IMR-90 (cell line): ENCODE data around the gene DLL1.

DNA sequence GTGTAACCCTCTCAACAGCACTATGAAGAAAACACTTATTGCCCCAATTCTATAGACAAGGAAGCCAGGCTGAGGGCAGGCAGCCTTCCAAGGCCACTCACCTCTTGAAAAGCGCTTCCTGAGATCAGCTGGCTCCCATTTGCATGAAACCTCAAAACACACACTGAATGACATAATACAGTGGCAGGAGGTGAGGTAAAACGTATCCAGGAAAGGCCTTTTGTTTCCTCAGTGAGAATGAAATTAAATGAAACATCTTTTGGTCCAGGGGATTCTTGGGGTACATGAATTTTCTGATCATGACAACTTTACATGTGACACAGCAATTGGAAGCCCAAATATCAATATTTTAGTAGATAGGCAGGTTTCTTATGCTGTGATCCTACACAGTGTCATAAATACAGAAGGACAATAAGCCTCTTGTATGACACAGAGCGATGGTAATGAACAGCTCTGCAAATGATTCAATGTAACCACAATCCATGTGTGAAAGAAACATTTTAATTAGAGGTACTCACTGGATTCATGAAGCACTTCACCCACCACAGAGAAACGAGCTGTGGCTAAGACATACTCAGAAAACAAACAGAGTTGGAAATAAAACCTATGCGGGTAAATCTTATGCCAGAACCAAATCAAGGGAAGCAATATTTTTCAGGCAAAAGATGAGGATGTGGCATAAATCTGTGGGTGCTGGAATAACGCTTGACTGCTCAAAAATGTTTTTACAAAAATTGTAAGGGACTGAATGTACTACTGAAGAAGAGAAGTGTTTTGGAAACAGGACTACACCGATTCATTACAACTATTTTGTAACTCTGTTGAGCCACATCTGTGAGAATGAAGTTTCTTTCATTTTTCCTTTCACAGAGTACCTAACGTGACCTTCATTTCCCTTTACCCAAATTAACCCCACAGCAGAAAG is 112.2 kb downstream of the WDR27 start:
- RRBS: no CpG with 5 or more reads among the region's 8 CpGs
CAGE:
- cytosol, long polyA plus RNA: no peak
- long polyA plus RNA: no peak
- nucleus, long polyA plus RNA: no peak

DNA sequence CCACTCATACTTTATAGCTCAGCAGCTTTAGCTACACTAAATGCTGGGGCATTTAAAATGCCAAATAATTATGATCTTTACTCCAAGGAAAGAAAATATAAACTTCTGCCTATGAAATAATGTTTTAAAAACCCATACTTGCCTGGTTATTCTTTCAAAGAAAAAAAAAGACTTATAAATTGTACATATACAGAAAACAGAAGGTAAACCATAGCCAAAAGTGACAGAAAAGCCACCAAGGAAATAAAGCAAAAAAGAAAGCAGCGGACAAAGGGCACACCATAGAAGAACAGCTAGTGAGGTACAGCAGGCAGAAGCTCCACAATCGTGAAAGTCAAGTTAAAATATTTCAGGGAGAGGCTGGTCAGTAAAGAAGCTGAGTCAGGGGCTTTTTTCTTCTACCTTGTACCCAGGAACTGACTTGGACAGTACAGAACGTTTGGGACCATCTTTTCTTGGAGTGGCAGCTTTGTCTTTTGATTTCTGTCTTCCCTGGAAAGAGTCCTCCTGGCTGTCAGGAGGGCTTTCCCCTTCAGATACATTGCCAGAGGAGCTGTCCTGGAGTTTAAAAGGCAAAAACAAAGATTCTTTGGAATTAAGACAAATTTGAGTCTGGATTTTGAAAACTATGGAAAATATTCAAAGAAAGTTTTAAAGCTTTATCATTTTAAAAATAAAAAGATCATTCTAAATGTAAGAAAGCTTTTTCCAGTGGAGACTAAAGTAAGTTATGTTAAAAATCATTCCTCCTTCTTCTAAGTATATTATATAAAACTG is 8.1 kb downstream of the C6orf120 start:
- RRBS: no CpG with 5 or more reads among the region's 3 CpGs
CAGE:
- cytosol, long polyA plus RNA: no peak
- long polyA plus RNA: no peak
- nucleus, long polyA plus RNA: start-site peak on the minus strand centred at position 647 of the sequence, 862 bp wide, 39 and 39 reads in 2 replicates

- RRBS: 13% methylated on average over 1 of the region's 20 CpGs
CAGE:
- cytosol, long polyA plus RNA: no peak
- long polyA plus RNA: no peak
- nucleus, long polyA plus RNA: no peak
Measured at GRCh38 chr6:169789891-169790186, 38.4 kb downstream of the ERMARD start.

DNA sequence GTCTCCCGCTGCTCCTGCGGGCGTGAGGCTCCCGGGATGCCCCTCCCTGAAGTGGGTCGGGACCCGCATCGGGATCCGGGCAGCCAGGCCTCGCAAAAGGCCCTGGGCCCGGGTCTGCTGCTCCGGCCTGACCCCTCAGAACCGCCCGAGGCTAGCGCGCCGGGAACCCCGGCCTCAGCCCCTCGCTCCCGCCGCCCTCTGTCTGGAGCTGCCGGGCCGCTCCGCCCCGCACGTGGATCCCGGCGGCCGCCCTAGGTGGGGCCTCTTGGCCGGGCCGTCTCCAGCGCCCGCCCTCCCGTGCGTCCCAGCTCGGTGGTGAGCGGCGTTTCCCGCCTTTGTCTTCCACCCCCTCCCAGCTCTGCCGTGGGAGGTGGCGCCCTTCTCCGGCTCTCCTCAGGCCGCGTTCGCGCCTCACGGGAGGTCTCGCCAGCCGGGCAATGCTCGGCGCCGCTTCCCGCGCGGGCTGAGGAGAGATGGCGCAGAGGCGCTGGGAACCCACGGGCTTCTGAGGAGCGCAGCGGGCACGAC is 267.7 kb downstream of the DLL1 start:
- RRBS: 41% methylated on average over 28 of the region's 60 CpGs
CAGE:
- cytosol, long polyA plus RNA: no peak
- long polyA plus RNA: no peak
- nucleus, long polyA plus RNA: no peak

DNA sequence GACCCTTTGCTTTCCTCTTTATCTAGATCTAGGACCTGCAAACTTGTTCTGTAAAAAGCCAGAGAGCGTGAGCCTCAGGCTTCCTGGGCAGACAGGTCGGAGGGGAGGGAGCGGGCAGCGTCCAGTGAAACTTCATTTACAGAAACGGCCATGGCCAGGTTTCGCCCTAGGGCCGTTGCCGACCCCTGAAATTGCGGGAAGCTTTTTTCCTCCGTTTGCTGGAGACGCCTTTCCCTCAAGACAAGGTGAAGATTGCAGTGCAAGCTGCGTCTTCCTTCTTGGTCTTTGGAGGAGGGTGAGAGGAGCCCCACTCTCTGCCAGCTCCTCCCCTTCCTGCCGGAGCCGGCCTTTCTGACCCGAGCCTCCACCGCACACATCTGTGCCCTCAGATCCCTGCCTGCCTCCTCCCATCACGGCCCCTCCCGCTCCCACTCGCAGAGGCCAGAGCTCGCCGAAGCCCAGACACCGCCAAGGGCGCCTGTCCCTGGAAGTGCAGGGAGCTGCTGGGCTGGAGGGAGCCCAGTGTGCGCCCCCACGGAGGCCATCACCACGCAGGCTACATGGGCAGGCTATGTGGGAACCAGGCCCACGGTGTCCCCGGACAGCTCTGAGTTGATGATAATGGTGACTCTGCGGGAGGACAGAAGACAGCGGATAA is 155.2 kb downstream of the DLL1 start:
- RRBS: 89% methylated on average over 1 of the region's 30 CpGs
CAGE:
- cytosol, long polyA plus RNA: no peak
- long polyA plus RNA: no peak
- nucleus, long polyA plus RNA: no peak

GRCh38 chr6:170235022-170235531 is 55.8 kb downstream of the DLL1 start:
- RRBS: no CpG with 5 or more reads among the region's 9 CpGs
CAGE:
- cytosol, long polyA plus RNA: no peak
- long polyA plus RNA: no peak
- nucleus, long polyA plus RNA: no peak

GRCh38 chr6:170288794-170289505 is 1.9 kb downstream of the DLL1 start:
- RRBS: 16% methylated on average over 10 of the region's 58 CpGs
CAGE:
- cytosol, long polyA plus RNA: no peak
- long polyA plus RNA: no peak
- nucleus, long polyA plus RNA: no peak

GRCh38 chr6:170290246-170291136 is at the start of gene DLL1:
Gene DLL1 (minus strand): TSS chr6:170291078.
- RRBS: 1% methylated on average over 37 of the region's 85 CpGs
CAGE:
- cytosol, long polyA plus RNA: no peak
- long polyA plus RNA: no peak
- nucleus, long polyA plus RNA: no peak

DNA sequence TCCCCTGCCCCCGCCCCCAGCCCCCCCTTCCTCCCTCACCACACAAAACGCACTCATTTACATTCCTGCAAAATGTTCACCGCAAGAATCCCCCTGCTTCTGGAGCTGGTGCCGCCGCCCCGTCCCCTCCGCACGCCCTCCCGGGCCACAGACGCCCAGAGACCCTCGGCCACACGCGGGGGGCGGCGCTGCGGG is 156 bp upstream of the DLL1 start:
- RRBS: 3% methylated on average over 4 of the region's 16 CpGs
CAGE:
- cytosol, long polyA plus RNA: no peak
- long polyA plus RNA: no peak
- nucleus, long polyA plus RNA: no peak

GRCh38 chr6:170369021-170369710 is 62.6 kb downstream of the FAM120B start:
- RRBS: no CpG with 5 or more reads among the region's 9 CpGs
CAGE:
- cytosol, long polyA plus RNA: no peak
- long polyA plus RNA: no peak
- nucleus, long polyA plus RNA: no peak

- RRBS: no CpG with 5 or more reads among the region's 9 CpGs
CAGE:
- cytosol, long polyA plus RNA: no peak
- long polyA plus RNA: no peak
- nucleus, long polyA plus RNA: no peak
Measured at GRCh38 chr6:170384166-170385116, 77.9 kb downstream of the FAM120B start.

DNA sequence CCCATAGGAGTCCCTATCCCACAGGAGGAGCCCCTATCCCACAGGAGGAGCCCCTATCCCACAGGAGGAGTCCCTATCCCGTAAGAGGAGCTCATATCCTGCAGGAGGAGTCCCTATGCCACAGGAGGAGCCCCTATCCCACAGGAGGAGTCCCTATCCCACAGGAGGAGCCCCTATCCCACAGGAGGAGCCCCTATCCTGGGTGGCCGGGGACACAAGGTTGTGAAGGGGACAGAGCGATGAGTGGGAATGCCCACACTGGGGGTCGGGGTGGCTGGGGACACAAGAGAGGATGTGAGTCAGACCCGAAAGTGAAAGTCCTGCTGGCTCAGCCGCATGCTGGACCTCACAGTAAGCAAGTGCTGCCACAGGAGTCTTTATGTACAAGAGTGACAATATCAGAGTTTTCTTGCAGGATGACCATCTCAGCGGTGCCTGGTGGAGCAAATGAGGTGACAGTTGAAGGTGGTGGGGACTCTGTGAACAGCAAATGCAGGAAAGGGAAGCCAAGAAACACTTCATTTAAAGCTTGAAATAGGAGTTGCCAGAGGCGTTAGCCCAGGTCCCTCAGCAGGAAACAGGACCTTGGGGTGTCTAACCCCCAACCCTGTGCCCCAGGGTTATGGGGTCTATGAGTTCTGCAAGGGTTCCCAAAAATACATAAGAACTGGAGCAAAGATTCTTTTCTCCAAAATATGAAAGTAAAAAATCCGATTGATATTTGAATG is 93.6 kb downstream of the PSMB1 start:
- RRBS: no CpG with 5 or more reads among the region's 9 CpGs
CAGE:
- cytosol, long polyA plus RNA: no peak
- long polyA plus RNA: no peak
- nucleus, long polyA plus RNA: no peak

- RRBS: no CpG with 5 or more reads among the region's 9 CpGs
CAGE:
- cytosol, long polyA plus RNA: no peak
- long polyA plus RNA: no peak
- nucleus, long polyA plus RNA: no peak
Measured at GRCh38 chr6:170462235-170462912, 90.7 kb downstream of the PSMB1 start.